ENCODE measurements around the genes MYH15 and MORC1.

GRCh38 chr3:105539844-105540323, 173.2 kb downstream of the ALCAM start:
- PRO-cap, result no peak
- CAGE, long polyA plus RNA, result no peak

- PRO-cap, result no peak
- CAGE, long polyA plus RNA, result no peak
These were observed 24.9 kb downstream of the CBLB start for GRCh38 chr3:105843741-105844453.

- PRO-cap, result no peak
- CAGE, long polyA plus RNA, result no peak
These were observed 93.7 kb upstream of the CBLB start for GRCh38 chr3:105962466-105962880.

DNA sequence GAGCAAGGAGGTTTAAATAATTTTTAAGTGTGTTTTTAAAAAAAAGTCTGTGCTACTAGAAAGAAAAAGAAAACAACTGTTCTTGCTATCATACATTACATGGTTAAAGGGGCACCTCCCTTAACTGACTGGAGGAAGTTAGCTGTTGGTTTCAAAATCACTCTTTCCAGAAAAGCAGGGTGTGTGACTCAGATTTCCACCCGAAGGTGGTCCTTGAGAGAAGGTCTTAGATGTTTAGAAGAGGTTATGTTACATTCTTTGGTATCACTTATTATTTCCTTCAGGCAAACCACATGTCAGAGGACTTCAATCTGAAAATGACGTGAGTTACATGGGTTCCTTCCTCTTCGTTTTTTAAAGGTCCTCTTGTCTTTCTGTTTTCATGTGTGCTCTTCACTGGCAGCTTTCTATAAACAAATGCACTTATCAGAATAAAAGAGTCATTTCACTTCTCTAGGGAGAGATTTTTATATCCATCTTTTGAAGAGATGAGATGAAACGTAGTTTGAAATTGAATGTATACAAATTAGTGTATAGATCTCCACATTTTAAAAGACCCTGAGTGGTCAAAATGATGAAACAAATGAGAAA, 308.0 kb upstream of the CBLB start:
- PRO-cap, result no peak
- CAGE, long polyA plus RNA, result no peak

- PRO-cap, result no peak
- CAGE, long polyA plus RNA, result no peak
These were observed 135.9 kb upstream of the CCDC54 start for GRCh38 chr3:107241197-107241843.

- PRO-cap, result no peak
- CAGE, long polyA plus RNA, result no peak
These were observed 27.4 kb downstream of the BBX start for GRCh38 chr3:107549981-107550746.

DNA sequence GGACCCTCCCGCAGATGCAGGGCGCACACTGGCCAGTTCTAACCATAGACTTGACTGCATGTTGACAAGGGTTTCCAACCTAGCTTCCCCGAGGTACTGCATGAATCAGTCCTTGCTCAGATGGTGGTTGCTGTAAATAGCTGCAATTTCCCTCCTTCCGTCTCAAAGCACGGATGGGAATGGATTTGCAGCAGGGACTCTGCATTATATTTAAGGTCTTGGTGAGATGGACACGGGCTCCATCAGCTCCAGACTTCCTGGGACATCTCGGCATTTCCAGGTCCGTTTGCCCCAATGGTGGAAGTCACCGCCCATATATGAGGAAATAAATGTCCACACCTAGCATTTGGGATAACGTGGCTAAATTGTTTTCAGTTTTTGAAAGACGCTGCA, 162.7 kb downstream of the CD47 start:
- PRO-cap, result no peak
- CAGE, long polyA plus RNA, result no peak

- PRO-cap, result no peak
- CAGE, long polyA plus RNA, result no peak
These were observed 133.8 kb downstream of the CD47 start for GRCh38 chr3:107956770-107957739.

GRCh38 chr3:108253862-108254441, 31.7 kb upstream of the IFT57 start:
- PRO-cap, result no peak
- CAGE, long polyA plus RNA, result no peak

DNA sequence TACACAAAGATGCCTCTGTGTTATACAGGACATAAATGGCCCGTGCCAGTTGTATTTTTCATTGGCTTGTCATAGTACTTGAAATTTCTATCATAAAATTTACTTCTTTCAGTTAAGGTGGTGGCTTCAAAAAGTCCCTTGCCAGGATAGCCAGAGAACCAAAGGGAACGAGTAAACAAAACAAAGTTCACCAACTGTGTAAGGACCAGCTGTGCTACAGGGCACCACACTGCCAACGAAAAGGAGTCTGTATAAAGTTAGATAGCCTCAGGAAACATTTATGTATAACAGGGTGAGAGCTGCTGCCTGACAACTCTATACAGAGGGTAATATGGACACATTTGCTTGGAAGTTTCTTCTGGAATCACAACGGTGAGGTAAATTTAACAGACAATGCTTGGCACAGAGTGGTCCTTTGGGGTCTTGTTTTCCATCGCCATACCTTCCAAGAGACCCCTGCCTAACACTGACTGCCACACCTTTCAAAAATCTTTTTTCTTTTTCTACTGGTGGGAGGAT, 103.5 kb downstream of the MYH15 start:
- PRO-cap, result no peak
- CAGE, long polyA plus RNA, result no peak

DNA sequence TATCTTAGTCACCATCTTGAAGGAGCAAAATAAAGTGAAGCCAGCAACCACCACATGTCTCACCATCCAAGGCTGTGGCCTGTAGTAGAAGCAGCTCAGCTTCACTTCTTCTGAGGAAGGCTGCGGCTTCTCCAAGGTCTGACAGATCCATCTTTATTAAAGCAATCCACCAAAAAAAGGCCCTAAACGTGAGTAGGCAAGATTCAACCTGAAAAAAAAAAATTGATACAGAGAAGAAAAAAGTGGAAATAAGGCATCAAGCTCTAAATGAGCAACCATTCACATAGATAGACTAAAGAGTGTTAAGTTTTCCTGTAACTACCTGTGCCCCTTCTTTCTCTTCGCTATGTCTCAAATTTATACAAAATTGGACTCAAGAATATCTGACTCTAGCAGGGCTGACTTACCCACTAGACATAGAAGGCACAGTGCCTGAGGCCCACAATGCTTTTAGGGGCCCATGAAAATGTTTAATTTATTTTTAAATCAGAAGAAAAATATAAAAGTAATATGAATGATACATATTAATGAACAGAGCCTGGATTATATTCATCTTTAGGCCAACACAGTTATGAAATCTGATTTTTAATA, at the start of gene MYH15:
TSS of gene MYH15 (minus strand) at position 217 of the 591 bp plus-strand sequence.
- PRO-cap, result no peak
- CAGE, long polyA plus RNA, result no peak

DNA sequence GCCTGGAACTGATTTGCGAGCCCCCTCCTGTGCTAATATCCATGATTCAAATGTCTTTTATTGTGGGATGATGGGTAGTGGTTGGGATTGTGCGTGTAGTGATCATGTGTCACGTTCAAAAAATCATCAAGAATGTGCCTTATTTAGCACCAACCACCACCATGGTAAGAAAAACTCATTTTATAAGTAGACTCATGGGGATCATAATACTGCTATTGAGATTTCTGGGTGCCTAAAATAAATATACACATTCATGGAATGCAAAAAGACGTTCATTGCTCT, 3.8 kb downstream of the TRAT1 start:
- PRO-cap, result no peak
- CAGE, long polyA plus RNA, result no peak

GRCh38 chr3:109117805-109118524, at the start of gene MORC1:
Gene MORC1, minus strand, starts transcription at chr3:109118134.
- PRO-cap, result no peak
- CAGE, long polyA plus RNA, result no peak

- PRO-cap, result no peak
- CAGE, long polyA plus RNA, result no peak
These were observed 2.6 kb upstream of the DPPA4 start for GRCh38 chr3:109339911-109340389.

- PRO-cap, result no peak
- CAGE, long polyA plus RNA, result no peak
These were observed 641.4 kb upstream of the DPPA4 start for GRCh38 chr3:109978845-109979067.

DNA sequence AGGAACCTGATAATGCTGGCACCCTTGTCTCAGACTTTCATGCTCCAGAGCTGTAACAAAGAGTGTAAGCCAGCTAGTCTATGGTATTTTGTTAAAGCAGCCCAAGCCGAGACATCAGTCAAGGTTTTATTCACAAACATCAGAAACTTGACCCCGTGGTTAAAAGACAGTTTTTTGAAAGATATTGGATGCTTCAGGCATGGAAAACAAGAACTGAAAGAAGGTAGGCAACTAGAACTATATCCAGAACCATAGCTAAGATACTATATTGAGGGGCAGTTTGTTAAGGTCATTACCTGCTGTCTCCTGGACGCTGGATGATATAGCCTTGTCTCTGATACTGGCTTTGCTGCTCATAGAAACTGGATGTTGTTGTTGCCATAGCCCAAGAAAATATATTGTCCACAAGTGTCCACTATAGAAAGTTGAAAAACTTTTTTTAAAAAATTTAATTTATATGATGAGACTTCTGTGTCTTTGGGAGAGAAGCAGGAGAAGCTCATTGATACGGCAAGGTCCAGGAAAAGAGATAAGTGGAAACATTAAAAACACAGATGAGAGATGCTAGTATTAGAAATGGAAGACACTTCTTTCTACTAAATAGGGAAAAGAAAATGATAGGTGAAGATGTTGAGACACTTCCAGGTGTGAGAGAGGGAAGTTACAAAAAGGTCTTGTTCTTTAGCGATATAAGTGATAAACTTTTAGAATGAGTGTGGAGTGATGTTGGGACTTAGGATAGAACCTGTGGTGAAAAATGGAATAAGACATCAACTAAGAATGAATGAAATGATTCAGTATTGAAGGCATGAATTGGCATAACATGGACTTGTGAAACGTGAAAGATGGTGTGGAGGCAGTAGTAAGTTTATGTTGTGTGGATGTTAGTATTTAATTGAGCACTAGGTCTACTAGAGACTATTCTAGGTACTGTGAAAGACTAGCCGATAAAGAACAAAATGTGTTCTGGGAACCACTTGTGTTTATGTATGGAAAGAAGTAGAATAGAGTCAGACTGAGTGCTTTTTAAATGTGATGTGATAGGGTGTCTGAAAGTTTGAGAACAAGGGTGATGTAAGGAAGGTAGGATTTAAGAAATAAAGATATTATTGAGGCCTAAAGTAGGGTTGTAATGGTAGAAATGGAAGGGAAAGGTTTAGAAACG, 12.3 kb downstream of the NECTIN3 start:
- PRO-cap, result no peak
- CAGE, long polyA plus RNA, result no peak

DNA sequence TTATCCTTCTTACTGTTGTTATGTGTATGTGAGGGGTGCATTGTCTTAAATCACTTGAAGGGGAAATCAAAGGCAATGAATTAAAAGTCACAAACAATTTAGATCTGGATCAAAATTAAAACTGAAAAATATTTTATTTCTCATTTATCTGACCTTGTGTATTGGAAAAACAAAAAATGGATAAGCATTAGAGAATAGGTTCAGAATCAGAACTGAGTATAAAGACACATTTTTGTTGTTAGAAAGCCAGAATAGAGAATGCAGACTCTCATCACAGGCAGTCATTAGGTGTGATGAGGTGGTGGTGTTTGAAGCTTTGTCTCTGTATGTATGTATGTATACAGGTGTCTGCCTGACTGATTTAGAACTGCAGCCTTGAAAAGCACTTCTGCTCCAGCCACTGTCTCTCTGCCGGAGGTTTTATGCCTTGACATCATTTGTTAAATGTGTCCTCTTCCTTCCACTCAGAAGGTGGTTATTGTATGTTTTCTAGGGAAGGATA, 1.3 kb downstream of the PLCXD2 start:
- PRO-cap, result no peak
- CAGE, long polyA plus RNA, result no peak

- PRO-cap, result no peak
- CAGE, long polyA plus RNA, result no peak
These were observed 88.2 kb downstream of the PLCXD2 start for GRCh38 chr3:111762539-111763116.

DNA sequence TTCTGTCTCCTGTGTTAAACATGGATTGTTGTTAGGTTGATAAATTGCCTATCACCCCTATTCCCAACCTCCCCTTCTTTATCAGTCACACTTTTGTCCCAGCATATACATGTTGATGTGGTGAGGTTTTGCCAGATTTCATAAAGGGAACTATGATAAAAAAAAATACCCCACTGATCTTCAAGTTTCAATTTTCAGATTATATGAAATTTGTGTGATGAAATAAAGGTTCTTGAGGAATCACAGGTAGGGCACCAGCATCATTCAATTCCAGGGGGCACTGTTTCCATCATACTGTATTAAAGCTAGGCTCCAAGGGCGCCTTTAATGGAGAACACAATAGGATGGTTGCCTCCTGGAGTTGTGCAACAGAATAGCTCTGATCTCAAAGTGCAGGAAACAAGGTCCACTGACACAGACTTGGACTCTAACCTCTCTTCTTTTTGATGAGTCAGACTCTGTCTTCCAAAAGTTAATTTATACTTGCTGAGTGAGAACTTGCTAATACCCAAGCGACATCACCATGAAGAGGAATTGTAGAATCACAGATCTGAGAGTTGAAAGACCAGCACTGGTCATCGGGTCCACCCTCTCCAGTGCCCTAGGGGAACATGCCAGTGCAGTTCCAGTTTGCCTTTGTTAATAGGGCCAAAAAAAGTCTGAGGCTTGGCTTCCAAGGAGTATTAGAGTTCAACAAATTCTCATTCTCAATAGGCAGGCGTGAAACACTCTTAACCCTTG, 90.1 kb downstream of the PLCXD2 start:
- PRO-cap, result no peak
- CAGE, long polyA plus RNA, result no peak

- PRO-cap, result no peak
- CAGE, long polyA plus RNA, result no peak
These were observed 20.1 kb downstream of the PHLDB2 start for GRCh38 chr3:111879123-111879587.

All from B cell (primary cell).